Vermiform appendix (tissue), 1 donor: ENCODE results near the gene WASHC4.

DNA sequence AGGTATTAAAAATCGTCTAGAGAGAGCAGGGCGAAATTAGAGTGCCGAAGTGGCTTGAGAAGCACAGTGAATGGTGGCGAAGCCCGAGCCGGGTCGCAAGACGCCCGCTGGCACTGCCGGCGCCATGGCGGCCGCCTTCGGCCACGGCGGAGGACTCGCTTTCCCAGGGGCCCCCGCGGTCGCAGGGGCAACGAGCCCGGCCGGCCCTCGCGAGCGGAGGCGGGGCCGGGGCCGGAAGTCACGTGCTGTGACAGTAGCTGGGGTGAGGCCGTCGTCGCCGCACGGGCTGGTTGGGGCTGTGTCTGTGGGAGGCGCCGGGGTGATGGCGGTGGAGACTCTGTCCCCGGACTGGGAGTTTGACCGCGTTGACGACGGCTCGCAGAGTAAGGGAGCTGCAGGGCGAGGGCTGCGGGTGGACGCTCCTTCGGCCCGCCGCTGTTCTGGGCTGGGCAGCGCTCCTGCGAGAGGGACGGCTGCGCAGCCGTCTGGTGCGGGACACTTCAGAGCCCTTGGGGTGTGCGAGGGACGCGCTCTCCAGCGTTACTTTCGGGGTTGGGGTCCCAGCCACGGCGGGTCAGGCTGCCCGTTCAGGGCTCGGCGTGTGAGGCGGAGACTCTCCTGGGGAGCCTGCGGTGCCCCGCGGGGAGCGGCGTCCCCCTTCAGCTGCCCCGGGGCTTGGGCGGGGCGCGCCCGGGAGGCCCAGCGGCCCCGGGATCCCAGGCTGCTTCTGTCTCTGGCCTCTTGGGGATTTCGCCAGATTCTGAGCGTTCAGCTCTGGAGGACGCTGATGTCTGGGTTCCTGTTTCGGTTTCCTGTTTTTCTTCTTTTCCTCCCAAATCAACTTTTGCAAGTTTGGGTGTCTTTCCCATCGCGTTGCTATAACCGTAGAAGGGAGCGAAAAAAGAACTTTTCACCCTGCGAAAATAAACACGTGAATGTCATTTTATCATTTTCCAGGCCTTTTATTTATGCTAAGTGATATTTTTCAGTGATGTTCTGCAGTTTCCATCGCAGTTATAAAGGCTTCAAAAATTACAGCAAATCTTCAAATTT is at the start of gene WASHC4:
Gene WASHC4 (plus strand): TSS at position 253 of the 1,053 bp plus-strand sequence.
- PRO-cap = bidirectional peak, plus-strand start at position 299 of the sequence, minus-strand start at position 145 of the sequence; unidirectional peak, plus-strand start at position 543 of the sequence; bidirectional peak, plus-strand start at position 756 of the sequence, minus-strand start at position 729 of the sequence

- PRO-cap = no peak
Measured at GRCh38 chr12:105183513-105184333, 52.3 kb downstream of the APPL2 start.

- PRO-cap = no peak
Measured at GRCh38 chr12:105561853-105563162, 231.8 kb downstream of the C12orf75 start.

- PRO-cap = no peak
Measured at GRCh38 chr12:106070099-106070552, 68.6 kb downstream of the NUAK1 start.

- PRO-cap = no peak
Measured at GRCh38 chr12:106136238-106137074, 2.3 kb downstream of the NUAK1 start.

- PRO-cap = no peak
Measured at GRCh38 chr12:106141333-106141996, 2.7 kb upstream of the NUAK1 start.

- PRO-cap = no peak
Measured at GRCh38 chr12:106305221-106305853, 2.8 kb downstream of the TCP11L2 start.

- PRO-cap = no peak
Measured at GRCh38 chr12:106342324-106343356, 14.9 kb upstream of the POLR3B start.

GRCh38 chr12:106360502-106360936 is 3.0 kb downstream of the POLR3B start:
- PRO-cap = no peak

- PRO-cap = bidirectional peak, plus-strand start at chr12:106753841, minus-strand start at chr12:106753635
Measured at GRCh38 chr12:106753370-106754311, 20.8 kb upstream of the RIC8B start.

GRCh38 chr12:106838441-106838640 is 63.9 kb downstream of the RIC8B start:
- PRO-cap = no peak

- PRO-cap = no peak
Measured at GRCh38 chr12:106842338-106843012, 68.0 kb downstream of the RIC8B start.

DNA sequence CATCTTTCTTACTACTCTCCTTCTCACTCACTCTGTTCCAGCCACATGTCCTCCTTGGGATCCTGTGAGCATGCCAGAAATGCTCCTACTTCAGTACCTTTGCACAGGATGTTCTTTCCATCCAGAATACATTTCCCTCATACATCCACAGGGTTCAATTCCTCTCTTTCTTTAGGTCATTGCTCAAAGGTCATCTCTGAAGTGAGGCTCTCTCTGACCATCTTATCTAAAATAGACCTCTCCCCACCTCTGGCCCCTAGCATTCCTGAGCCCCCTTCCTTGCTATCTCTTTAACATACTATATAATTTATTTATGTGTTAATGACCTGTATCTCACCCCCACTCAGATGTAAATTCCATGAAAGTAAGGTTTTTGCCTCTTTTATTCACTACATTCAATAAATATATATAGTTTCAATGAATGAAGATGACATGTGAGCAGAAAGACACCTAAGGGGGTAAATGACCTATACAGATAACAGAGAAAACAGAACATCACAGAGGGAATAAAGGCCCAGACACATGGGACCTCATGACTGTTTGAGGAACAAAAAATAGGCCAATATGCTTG is 49.8 kb upstream of the MTERF2 start:
- PRO-cap = no peak

DNA sequence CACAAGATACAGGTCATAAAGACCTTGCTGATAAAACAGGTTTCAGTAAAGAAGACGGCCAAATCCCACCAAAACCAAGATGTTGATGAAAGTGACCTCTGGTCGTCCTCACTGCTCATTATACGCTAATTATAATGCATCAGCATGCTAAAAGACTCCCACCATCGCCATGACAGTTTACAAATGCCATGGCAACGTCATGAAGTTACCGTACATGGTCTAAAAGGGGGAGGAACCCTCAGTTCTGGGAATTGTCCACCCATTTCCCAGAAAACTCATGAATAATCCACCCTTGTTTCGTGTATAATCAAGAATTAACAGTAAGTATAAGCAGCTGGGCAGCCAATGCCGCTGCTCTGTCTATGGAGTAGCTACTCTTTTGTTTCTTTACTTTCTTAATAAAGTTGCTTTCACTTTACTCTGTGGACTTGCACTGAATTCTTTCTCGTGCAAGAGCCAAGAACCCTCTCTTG is 16.7 kb upstream of the CRY1 start:
- PRO-cap = no peak

DNA sequence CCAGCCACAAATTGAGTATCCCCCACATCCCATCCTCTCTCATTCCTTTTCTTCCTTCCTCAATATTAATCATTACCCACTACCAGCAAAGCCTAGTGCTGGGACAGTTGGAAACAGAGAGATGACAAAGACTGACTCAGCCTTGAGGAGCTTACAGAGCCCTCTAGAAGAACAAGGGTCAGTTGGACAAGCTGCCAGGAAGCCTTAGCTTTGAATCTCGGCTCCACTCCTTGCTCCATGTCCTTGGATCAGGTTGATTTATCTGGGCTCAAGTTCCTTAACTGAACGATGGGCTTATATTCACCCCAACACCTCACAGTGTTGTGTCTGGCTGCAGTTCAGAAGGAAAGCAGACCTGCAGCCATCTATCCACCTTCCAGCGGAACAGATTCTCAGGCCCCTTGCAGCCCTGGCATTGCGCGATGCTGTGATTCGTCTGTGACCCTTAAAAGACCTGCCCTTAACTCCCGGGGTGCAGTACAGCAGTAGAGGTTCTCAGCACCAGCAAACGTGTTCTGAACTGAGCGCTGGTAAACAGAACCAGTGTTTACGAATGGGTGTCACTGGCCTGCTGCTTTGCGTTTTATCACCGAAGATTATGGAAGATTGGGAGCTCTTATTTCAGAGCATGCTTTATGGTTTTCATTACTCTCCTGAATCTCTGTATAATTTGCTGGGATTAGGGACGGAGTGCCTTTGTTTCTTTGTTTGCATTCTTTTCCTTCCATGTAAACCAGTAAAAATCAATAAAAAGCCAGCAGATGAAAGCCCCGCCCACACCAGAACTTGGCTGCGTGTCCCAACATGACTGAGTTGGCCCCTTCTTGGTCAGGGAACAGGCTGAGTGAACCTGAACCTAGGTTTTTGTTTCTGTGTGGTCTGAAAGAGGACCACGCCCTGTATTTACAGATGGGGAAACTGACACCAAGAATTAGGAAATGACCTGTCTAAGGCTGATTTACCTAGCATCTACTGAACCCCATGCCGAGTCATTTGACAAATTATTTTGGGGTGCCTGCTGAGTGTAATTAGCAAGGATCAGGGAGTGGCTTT is 61.7 kb downstream of the ABTB3 start:
- PRO-cap = no peak

- PRO-cap = no peak
Measured at GRCh38 chr12:107492394-107493309, 174.4 kb downstream of the ABTB3 start.

DNA sequence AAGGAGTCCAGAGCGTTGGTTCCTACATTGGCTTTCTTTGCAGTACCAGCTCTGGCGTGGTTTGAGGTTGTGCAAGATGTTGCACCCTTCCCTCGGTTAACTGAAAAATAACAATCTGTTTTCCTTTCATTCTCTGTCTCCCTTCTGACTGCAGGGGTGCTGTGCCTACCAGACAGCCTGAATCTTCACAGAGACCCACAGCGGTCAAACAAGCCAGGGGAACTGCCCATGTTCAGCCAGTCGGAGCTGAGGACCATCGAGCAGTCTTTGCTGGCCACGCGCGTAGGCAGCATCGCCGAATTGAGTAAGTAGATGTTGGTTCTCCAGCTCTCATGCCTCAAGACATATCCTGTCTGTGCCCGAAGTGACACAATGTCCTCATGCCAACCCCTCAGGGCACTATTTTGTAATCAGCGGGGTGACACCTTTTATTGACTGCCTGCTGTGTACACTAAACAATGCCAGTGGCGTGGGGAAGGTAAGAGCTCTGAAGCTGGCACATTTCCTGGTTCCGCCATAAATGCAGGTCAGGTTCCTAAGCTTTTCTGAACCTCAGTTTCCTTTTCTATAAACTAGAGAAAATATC is 165.2 kb upstream of the PWP1 start:
- PRO-cap = no peak

DNA sequence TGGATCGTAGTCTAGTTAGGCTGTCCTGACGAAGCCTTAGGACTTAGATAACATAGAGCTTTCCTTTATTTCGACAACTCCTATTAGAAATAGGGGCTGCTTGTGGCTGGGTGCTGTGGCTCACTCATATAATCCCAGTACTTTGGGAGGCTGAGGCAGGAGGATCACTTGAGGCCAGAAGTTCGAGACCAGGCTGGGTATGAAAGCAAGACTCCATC is 145.1 kb upstream of the PWP1 start:
- PRO-cap = no peak

- PRO-cap = no peak
Measured at GRCh38 chr12:107560350-107560737, 125.3 kb upstream of the PWP1 start.

GRCh38 chr12:107580911-107582228 is 104.2 kb upstream of the PWP1 start:
- PRO-cap = no peak